LNCaP clone FGC (cell line): ENCODE measurements around a stretch of chr18.

DNA sequence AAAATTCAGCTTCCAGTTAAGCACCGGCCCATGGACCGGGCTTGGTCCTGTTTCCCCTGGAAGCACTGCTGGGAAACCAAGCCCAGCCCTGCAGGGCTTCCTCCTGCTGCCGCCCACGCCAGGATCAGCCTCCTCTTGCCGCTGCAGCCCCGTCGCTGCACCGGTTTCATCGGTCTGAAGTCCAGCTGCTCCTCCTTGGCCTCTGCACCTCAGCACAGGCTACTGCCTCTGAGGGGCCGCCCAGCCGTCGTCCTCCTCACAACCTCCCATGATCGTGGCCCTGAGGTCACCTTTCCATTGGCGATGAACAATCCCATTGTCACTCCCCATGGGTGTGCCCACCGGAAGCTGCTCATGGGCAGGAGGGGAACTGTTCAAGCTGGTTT is 64.2 kb upstream of the ZNF516 start:
- RRBS, 2 experiments: no CpG with 5 or more reads among the region's 15 CpGs

DNA sequence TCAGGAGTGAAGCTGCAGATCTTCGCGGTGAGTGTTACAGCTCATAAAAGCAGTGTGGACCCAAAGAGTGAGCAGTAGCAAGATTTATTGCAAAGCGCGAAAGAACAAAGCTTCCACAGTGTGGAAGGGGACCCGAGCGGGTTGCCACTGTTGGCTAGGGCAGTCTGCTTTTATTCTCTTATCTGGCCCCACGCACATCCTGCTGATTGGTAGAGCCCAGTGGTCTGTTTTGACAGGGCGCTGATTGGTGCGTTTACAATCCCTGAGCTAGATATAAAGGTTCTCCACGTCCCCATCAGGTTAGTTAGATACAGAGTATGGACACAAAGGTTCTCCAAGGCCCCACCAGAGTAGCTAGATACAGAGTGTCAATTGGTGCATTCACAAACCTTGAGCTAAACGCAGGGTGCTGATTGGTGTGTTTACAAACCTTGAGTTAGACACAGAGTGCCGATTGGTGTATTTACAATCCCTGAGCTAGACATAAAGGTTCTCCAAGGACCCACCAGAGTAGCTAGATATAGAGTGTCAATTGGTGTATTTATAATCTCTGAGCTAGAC is 104.3 kb upstream of the ZNF516 start:
- RRBS, 2 experiments: no CpG with 5 or more reads among the region's 12 CpGs

GRCh38 chr18:76987767-76988811 is 144.5 kb downstream of the MBP start:
- RRBS, 2 experiments: no CpG with 5 or more reads among the region's 28 CpGs

DNA sequence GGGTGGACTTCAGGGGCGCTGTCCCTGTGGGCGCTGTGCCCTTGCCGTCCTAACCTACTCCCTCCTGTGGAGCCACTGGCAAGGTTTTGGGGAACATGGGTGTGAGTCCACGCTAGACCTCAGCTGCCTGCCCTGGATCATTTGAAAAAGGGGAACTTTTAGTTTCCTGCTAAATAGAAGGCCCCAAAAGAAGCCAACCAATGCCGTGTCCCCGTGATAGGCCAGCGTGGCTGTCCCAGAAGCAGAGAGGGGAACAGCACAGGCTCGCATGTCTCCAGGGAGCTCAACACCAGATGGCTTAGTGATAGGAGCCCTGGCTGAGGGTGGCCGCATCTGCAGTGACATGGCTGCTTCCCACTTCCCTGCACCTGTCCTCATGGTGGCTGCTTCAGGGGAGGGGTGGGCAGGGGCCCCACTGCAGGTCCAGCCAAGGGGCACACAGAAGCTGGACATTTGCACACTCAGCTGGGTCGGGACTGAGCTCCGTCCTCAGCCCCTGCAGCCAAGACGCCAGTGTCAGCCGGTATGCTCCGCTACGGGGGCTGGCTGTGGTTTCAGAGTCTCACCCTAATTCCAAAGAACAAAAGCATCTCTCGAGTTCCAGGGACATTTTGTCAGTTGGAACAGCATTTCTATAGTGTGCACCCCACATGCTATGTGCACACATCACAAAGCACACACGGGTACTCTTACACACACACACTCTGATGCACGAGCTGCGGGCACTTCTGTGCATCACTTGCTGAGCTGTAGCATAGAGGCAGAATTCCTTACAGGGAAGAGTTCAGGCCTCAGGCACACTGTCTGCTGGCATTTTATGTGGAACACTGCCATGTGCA is 79.5 kb downstream of the MBP start:
- RRBS, 2 experiments: no CpG with 5 or more reads among the region's 19 CpGs

GRCh38 chr18:77060666-77061829 is 71.5 kb downstream of the MBP start:
- RRBS, 2 experiments: no CpG with 5 or more reads among the region's 14 CpGs

DNA sequence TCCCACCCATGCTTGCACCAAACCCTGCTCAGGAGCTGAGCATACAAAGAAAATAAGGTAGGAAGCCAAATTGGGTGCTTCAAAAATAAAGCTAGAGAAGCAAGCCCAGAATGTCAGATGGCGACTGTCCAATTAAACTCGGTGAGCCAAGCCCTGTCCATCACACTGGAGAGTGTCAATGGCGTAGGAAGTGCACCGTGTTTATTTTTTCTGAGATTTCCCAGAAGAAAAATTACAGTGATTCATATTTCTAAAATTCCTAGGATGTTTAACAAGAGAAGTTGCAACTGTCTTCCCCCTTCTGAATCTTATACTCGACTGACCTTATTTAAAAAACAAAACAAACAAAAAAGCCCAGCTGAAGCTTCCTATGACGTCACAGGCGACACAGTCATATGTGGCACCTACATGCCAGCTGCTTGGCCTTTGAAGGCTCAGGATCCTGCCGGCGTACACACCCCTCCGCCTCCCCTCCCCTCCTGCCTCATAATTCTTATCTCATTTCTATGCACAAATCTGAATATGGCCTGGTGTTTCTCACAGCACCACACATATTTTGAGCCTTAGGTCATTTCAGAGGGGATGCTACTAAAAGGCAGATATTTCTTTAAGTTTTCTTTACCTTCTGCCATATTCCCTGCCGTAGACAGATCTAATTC is 60.8 kb downstream of the MBP start:
- RRBS, 2 experiments: no CpG with 5 or more reads among the region's 11 CpGs

DNA sequence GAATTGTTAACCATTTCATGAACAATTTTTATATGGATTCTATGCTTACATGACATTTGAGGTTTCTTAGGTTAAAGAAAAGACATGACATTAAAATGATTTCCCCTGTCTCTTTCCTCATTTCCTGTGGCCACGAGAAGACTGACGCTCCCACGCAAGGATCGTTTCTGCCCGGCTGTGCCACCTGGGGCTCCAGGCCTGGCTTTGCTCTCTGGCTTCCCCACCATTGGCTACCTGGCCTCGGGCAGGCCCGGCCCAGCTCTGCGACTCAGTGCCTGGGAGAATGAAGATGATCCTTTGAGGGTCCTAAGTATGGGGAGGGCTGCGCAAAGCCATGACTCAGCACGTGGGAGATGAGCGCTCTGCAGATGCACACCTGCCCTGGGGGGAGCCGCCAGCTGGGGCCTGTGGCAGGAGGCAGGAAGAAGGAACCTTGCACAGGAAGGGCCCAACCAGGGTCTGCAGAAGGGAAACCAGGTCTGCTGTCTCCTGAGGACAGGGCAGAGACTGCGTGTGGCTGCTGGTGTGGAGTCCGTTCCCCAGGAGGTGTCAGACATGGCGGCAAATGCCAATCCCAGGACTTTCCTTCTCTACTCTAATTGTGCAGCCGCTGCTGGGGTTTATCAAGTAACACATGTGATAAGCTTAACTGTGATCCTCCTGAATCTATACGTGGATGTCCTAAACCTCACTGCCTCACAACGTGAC is 33.0 kb downstream of the MBP start:
- RRBS, 2 experiments: 96 to 97% methylated on average over 3 of the region's 18 CpGs

DNA sequence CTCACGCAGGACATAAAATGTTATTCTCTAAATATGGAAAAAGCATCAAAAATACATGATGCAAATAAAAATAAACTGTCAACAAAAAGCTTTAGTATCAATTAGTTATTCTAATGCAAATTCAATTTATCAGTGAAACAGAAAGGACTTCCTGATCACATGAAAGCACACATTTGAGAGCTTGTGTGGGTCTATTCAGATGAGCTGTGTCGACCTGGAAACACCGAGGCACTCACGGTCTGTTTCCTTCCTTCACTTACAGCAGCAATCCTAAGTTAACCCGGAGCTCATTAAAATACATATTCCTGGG is 9.3 kb downstream of the MBP start:
- RRBS, 2 experiments: no CpG with 5 or more reads among the region's 5 CpGs

- RRBS, 2 experiments: no CpG with 5 or more reads among the region's 11 CpGs
Measured at GRCh38 chr18:77124645-77125681, 7.6 kb downstream of the MBP start.

DNA sequence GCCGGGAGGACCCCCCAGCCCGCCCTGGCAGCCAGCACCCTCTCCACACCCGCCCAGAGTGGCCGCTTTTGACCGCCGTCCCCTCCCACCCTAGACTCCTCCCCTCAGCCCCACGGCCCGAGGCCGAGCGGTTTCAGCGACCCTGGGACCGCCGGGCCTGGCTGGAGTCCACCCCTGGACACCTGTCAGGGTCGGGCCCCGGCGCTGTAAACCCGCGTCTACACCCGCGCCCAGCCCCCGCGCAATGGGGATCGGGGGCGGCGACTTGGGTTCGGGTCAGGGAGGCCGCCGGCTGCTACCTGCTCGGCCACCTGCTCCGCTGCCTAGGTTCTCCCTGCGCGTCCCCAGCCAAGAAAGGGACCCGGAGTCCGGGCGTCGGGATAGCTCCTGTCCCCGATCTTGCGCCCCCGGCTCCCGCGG is 515 bp downstream of the MBP start:
- RRBS, 2 experiments: 2% methylated on average over 18 of the region's 41 CpGs

DNA sequence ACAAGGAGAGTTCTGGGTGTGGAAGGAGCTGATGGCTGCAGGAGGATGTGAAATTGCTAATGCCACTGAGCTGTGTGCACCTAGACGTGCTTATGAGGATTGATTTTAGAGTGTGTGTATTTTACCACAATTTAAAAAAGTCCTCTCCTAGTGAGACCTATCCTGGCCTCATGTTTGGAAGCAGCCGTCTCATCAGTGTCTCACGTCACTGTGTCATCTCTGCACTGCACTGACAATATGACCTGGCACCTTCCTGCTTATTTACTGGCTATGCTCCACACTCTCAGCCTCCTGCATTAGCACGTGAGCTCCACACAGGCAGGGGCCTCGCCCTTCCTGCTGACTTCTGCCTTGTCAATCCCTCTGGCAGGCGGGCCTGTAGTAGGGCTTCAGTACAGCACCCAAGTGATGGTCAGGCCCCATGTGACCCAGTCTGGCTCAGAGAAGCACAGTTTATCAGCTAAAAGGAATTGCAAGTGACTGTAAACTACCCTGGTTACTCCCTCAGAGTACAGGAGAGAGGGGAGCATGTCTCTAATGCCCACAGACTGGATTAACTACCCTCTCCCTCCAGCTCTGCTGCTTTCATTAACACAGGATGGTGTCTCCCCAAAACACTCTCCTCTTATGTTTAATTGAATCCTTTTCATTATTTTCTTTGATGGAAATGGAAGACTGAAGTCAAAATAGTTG is 8.2 kb upstream of the MBP start:
- RRBS, 2 experiments: no CpG with 5 or more reads among the region's 6 CpGs

GRCh38 chr18:78122954-78123501 is 856.6 kb upstream of the SALL3 start:
- RRBS, 2 experiments: no CpG with 5 or more reads among the region's 17 CpGs

DNA sequence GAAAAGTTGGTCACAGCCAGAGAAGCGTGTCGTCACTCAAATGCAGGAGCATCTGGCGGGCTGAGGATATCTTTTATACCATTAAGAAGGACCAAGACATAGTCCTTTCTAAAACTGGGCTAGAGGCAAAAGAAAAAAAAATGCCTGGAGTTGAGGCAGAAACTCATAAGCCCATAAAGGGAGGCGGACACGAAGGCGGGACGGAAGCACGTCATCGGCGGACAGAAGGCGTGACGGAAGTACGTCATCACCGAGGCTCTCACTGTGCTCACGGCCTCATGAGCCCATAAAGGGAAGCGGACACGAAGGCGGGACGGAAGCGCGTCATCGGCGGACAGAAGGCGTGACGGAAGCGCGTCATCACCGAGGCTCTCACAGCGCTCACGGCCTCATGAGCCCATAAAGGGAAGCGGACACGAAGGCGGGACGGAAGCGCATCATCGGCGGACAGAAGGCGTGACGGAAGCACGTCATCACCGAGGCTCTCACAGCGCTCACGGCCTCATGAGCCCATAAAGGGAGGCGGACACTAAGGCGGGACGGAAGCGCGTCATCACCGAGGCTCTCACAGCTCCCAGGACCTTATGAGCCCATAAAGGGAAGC is 183.0 kb upstream of the SALL3 start:
- RRBS, 2 experiments: no CpG with 5 or more reads among the region's 49 CpGs

- RRBS, 2 experiments: no CpG with 5 or more reads among the region's 4 CpGs
Measured at GRCh38 chr18:79139314-79139623, 70.1 kb downstream of the ATP9B start.

GRCh38 chr18:79394582-79394817 is 1.2 kb upstream of the NFATC1 start:
- RRBS, 2 experiments: 13 to 38% methylated on average over 15 to 18 of the region's 29 CpGs

GRCh38 chr18:79398070-79398669 is 2.4 kb downstream of the NFATC1 start:
- RRBS, 2 experiments: no CpG with 5 or more reads among the region's 23 CpGs

GRCh38 chr18:79399746-79400581 is 4.2 kb downstream of the NFATC1 start:
- RRBS, 2 experiments: 24 to 25% methylated on average over 66 to 70 of the region's 106 CpGs

- RRBS, 2 experiments: no CpG with 5 or more reads among the region's 27 CpGs
Measured at GRCh38 chr18:79406189-79406848, 10.6 kb downstream of the NFATC1 start.

GRCh38 chr18:79485788-79486358 is 90.1 kb downstream of the NFATC1 start:
- RRBS, 2 experiments: 88 to 90% methylated on average over 1 of the region's 17 CpGs

GRCh38 chr18:79526691-79526916 is 130.9 kb downstream of the NFATC1 start:
- RRBS, 2 experiments: 92 to 93% methylated on average over 4 of the region's 10 CpGs